ENCODE measurements around a stretch of chr1.

DNA sequence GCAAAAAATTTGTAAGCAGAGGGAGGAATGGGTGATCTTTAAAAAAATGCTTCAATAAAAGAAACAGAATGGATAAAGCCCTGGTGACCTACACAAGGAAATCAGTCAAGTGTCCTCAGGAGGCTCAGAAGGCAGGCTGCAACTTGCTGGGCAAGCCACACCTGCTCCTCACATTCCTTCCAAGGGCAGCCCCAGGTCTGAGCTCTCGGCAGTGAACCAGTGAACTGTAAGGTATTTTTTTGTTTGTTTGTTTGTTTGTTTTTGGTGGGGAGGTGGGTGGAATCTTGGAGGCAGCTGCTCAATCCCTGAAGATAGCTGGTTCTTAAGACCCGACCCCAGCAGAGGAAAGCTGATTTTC lies 4.3 kb downstream of the TACSTD2 start:
CAGE:
- cytosol, long polyA minus RNA = no peak
- cytosol, long polyA plus RNA = no peak
- long polyA plus RNA = no peak
- nucleus, long polyA minus RNA = no peak
- nucleus, long polyA plus RNA = no peak

GRCh38 chr1:58576285-58576842 lies 688 bp downstream of the TACSTD2 start:
CAGE:
- cytosol, long polyA minus RNA = start-site peak on the plus strand at chr1:58576519-58576701, 9 reads
- cytosol, long polyA plus RNA = no peak
- long polyA plus RNA = no peak
- nucleus, long polyA minus RNA = no peak
- nucleus, long polyA plus RNA = no peak

DNA sequence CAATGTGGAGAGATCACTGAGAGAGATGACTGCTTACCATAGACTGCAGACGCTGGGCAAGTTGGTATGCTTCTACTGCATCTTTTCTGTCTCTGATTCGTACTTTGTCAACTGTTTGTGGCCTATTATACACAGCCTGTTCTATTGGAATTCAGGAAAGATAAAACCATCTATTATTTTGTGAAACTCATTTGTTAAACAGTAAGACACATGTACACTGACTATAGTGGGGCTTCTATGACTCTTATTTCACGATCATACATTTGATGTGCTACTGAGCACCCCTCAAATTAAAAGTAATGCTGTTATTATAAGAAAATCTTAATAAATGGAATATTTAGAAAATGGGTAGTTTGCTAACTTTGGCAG lies 24.4 kb downstream of the MYSM1 start:
CAGE:
- cytosol, long polyA minus RNA = no peak
- cytosol, long polyA plus RNA = no peak
- long polyA plus RNA = no peak
- nucleus, long polyA minus RNA = no peak
- nucleus, long polyA plus RNA = no peak

CAGE:
- cytosol, long polyA minus RNA = no peak
- cytosol, long polyA plus RNA = no peak
- long polyA plus RNA = no peak
- nucleus, long polyA minus RNA = no peak
- nucleus, long polyA plus RNA = no peak
Measured at GRCh38 chr1:58755072-58756089, 28.5 kb downstream of the JUN start.

CAGE:
- cytosol, long polyA minus RNA = no peak
- cytosol, long polyA plus RNA = start-site peak on the minus strand at chr1:58782059-58782396, 326 and 91 reads in 2 replicates
- long polyA plus RNA = no peak
- nucleus, long polyA minus RNA = start-site peak on the plus strand at chr1:58782006-58782033, 48 reads; start-site peak on the minus strand at chr1:58782118-58782464, 1,024 reads; start-site peak on the plus strand at chr1:58782152-58782293, 26 reads
- nucleus, long polyA plus RNA = start-site peak on the minus strand at chr1:58781562-58781655, 545 and 398 reads in 2 replicates; start-site peak on the plus strand at chr1:58781790-58782276, 9 and 34 reads in 2 replicates; start-site peak on the minus strand at chr1:58782059-58782525, 1,621 and 1,501 reads in 2 replicates
Measured at GRCh38 chr1:58781549-58782597, 2.0 kb downstream of the JUN start.

CAGE:
- cytosol, long polyA minus RNA = no peak
- cytosol, long polyA plus RNA = no peak
- long polyA plus RNA = no peak
- nucleus, long polyA minus RNA = no peak
- nucleus, long polyA plus RNA = no peak
Measured at GRCh38 chr1:58783649-58783830, 307 bp downstream of the JUN start.

DNA sequence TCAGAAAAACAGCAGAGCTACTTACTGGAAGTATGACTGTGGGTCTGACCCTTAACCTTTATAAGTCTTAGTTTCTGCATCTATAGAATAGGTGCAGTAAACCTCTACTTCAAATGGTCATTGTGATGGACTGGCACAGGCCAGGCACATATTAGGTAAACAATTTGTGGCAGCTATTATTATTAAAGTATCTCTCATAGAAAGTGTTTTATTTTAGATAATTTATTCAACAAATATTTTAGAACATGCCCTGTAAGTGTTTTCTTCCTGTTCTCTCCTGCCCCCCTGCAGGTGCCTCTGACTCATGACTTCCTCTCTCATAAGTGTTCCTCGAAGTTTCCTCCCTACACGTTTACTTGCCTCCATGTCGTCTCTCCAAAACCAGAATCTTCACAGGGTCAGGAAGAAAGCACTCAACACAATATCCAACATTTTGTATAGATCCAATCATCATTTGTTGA lies 224.7 kb upstream of the FGGY start:
CAGE:
- cytosol, long polyA minus RNA = no peak
- cytosol, long polyA plus RNA = no peak
- long polyA plus RNA = no peak
- nucleus, long polyA minus RNA = no peak
- nucleus, long polyA plus RNA = no peak

DNA sequence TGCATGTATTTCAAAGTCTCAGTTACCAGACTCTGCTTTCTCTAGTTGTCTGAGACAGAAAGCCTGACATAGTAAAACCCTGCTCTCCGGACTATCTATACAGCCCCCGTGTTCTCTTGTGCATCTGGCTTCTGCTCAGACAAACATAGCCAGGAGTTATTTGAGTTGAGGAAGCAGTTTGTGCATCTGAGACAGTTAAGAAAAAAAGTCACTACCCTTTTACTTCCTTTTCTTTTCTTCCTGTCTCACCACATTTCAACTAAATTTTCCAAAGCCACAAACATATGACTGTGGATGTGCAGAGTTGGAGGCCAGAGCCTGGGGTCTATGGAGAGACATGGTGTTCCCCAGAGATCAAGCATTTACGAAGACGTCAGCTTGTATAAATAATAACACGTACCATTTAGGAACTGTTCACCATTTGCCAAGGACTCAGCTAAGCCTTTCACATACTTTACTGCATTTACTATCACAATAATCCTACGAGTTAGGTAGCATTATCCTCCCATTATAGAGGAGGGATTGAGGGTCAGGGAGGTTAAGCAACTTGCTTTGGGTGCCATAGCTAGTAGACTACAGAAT lies 158.4 kb upstream of the FGGY start:
CAGE:
- cytosol, long polyA minus RNA = no peak
- cytosol, long polyA plus RNA = no peak
- long polyA plus RNA = no peak
- nucleus, long polyA minus RNA = no peak
- nucleus, long polyA plus RNA = no peak

CAGE:
- cytosol, long polyA minus RNA = no peak
- cytosol, long polyA plus RNA = no peak
- long polyA plus RNA = no peak
- nucleus, long polyA minus RNA = no peak
- nucleus, long polyA plus RNA = no peak
Measured at GRCh38 chr1:59390398-59390731, 93.5 kb downstream of the FGGY start.

CAGE:
- cytosol, long polyA minus RNA = no peak
- cytosol, long polyA plus RNA = no peak
- long polyA plus RNA = no peak
- nucleus, long polyA minus RNA = no peak
- nucleus, long polyA plus RNA = no peak
Measured at GRCh38 chr1:59487362-59487860, 190.5 kb downstream of the FGGY start.

DNA sequence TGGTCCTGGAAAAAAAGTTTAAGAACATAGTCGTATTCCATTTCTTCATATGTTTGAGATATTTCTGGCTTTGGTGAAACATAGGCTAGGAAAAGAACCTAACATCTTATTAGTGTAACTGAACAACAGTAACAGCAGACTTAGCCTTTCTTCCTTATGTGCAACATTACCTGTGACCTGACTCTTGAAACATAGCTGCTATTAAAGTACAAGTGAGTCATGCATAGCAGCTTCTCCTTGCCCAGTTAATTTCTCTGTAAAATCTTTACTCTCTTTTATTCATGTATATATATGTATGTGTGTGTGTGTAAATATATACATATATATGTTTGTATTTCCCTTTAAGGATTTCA lies 202.7 kb downstream of the FGGY start:
CAGE:
- cytosol, long polyA minus RNA = no peak
- cytosol, long polyA plus RNA = no peak
- long polyA plus RNA = no peak
- nucleus, long polyA minus RNA = no peak
- nucleus, long polyA plus RNA = no peak

GRCh38 chr1:59673428-59674339 lies 141.1 kb upstream of the HOOK1 start:
CAGE:
- cytosol, long polyA minus RNA = no peak
- cytosol, long polyA plus RNA = start-site peak on the plus strand at chr1:59673397-59674098, 48 and 26 reads in 2 replicates
- long polyA plus RNA = no peak
- nucleus, long polyA minus RNA = start-site peak on the minus strand at chr1:59673910-59673966, 5 reads
- nucleus, long polyA plus RNA = no peak

CAGE:
- cytosol, long polyA minus RNA = no peak
- cytosol, long polyA plus RNA = no peak
- long polyA plus RNA = no peak
- nucleus, long polyA minus RNA = no peak
- nucleus, long polyA plus RNA = no peak
Measured at GRCh38 chr1:59707076-59707607, 107.6 kb upstream of the HOOK1 start.

CAGE:
- cytosol, long polyA minus RNA = no peak
- cytosol, long polyA plus RNA = no peak
- long polyA plus RNA = no peak
- nucleus, long polyA minus RNA = no peak
- nucleus, long polyA plus RNA = no peak
Measured at GRCh38 chr1:59730893-59731220, 83.9 kb upstream of the HOOK1 start.

DNA sequence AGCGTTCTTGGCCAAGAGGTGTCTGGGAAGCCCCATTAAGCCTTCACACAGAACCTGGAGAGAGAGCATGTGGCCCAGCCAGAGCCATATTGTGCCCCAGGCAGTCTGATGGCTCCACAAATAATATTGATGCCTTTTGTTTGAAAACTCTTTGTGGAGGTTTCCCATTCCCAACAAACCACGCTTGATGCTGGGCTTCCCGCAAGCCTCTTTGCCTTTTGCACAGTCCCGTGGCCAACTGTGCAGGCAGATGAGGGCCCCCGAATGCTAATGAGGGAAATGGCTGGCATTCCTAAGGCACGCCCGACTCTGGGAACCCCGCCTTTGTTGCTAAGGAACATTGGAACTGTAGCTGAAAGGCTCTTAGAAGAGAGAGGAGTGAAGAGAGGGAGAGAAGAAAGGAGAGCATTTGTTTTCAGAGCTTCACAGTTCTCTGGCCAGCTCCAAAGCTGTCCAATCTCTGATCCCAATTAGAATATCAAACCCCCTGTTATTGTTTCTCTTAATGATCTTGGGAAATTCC lies 59.9 kb upstream of the CYP2J2 start:
CAGE:
- cytosol, long polyA minus RNA = no peak
- cytosol, long polyA plus RNA = no peak
- long polyA plus RNA = no peak
- nucleus, long polyA minus RNA = no peak
- nucleus, long polyA plus RNA = no peak

DNA sequence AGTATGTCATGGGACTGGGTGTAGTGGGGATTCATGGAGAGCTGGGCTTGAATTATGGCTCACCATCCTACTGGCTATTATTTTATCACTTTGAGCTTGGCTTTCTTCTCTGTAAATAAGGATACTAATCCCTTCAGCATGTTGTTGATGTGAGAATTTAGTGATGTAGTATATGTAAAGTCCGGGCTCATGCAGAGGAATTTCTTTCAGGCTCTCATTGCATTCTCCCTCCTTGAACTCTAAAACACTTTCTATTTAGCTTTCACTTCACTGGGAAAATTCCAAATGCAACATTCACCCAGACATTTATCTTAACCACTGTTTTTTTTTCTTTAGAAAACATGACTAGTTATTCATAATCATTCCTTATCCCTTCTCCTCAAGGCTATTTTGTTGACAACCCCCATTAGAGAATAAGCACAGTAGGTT lies 67.7 kb upstream of the CYP2J2 start:
CAGE:
- cytosol, long polyA minus RNA = no peak
- cytosol, long polyA plus RNA = no peak
- long polyA plus RNA = no peak
- nucleus, long polyA minus RNA = no peak
- nucleus, long polyA plus RNA = no peak

CAGE:
- cytosol, long polyA minus RNA = no peak
- cytosol, long polyA plus RNA = no peak
- long polyA plus RNA = no peak
- nucleus, long polyA minus RNA = no peak
- nucleus, long polyA plus RNA = no peak
Measured at GRCh38 chr1:60873302-60873610, 209.1 kb upstream of the NFIA start.

CAGE:
- cytosol, long polyA minus RNA = no peak
- cytosol, long polyA plus RNA = no peak
- long polyA plus RNA = no peak
- nucleus, long polyA minus RNA = no peak
- nucleus, long polyA plus RNA = no peak
Measured at GRCh38 chr1:61051918-61052549, 30.3 kb upstream of the NFIA start.

CAGE:
- cytosol, long polyA minus RNA = no peak
- cytosol, long polyA plus RNA = no peak
- long polyA plus RNA = no peak
- nucleus, long polyA minus RNA = no peak
- nucleus, long polyA plus RNA = no peak
Measured at GRCh38 chr1:61114216-61114784, 31.9 kb downstream of the NFIA start.

GRCh38 chr1:61123218-61123834 lies 41.0 kb downstream of the NFIA start:
CAGE:
- cytosol, long polyA minus RNA = no peak
- cytosol, long polyA plus RNA = no peak
- long polyA plus RNA = no peak
- nucleus, long polyA minus RNA = no peak
- nucleus, long polyA plus RNA = no peak

All from keratinocyte (primary cell).